Right atrium auricular region (tissue), 2 donors: Measurements from ENCODE around the genes PRR3, DDR1 and MUCL3.

- PRO-cap = no peak
- RAMPAGE, long total RNA, 2 experiments = no peak in any of the 2 experiments
Observed at GRCh38 chr6:30518333-30518865, 29.1 kb downstream of the HLA-E start.

DNA sequence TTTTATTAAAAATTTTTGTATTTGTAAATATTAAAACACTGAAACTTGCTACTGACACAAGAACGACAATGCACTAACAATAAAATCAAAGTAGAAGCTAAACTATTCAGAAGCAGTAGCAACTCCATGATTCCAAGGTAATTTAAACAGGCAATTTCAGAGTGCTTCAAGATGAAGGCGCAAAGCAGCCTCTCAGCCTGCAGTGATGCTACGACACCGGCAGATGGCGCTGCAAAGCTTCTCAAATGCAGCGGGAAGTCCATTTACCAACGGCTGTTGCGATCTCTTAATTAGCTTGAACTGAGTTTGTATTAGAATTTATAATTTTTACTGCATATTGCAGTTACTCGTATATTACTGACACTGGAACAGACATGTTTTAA lies 14.9 kb downstream of the GNL1 start:
- PRO-cap = no peak
- RAMPAGE, long total RNA, 2 experiments = no peak in any of the 2 experiments

GRCh38 chr6:30557164-30558163 lies at the start of gene PRR3:
Gene PRR3, plus strand, starts transcription at chr6:30557295.
- PRO-cap = bidirectional peak, plus-strand start at chr6:30557304, minus-strand start at chr6:30557231
- RAMPAGE, long total RNA, 2 experiments = start-site peak on the plus strand in 2 of 2 experiments, at chr6:30557274-30557339 at its widest, 16 to 19 reads per replicate

DNA sequence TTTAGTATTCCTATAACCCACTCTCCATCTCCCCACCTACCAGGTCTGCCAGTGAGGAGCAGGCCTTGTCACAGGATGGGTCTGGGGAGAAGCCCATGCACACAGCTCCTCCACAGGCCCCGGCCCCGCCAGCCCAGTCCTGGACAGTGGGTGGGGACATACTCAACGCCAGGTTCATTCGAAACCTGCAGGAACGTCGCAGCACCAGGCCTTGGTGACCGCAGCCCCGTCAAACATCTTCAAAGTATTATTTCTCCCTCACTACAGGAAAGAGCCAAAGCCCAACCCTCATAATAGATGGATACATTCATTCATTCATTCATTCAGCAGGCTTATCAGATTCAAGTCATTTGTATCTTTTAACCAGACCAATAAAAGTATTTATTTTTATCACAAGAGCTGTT lies 505 bp upstream of the C6orf136 start:
- PRO-cap = no peak
- RAMPAGE, long total RNA, 2 experiments = no peak in any of the 2 experiments

GRCh38 chr6:30680058-30680724 lies 6.3 kb downstream of the PPP1R18 start:
- PRO-cap = no peak
- RAMPAGE, long total RNA, 2 experiments = no peak in any of the 2 experiments

DNA sequence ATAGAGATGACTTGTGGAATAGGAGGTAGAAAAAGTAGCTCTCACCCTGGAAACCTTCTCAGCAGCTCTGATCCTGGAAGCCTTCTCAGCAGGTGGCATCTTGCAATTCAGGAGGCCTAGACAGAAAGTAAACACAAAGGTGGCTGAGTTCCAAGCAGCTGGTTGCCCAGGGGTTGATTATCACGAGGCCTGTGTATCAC lies 9.8 kb downstream of the MDC1 start:
- PRO-cap = no peak
- RAMPAGE, long total RNA, 2 experiments = no peak in any of the 2 experiments

DNA sequence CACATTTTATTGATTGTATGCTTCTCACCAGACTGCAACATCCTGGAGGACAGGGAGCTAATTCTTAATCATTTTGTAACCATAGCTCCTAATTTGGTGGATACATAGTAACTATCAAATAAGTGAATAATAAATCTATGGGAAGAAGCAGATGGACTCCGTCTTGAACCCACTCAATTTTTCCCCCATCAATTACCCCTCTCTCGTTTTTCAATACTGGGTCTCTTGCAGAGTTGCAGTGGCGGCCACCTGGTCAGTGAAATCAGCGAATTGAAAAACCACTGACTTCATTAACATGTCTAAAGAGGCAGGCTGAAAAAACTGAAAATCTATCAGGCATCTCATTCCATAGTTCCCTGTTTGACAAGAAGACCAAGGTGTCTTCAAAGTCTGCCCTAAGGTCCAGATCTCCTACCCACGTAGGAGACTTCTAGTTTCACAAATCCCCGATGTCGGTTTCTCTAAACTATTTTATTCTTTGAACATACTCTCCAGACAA lies 925 bp upstream of the TUBB start:
- PRO-cap = no peak
- RAMPAGE, long total RNA, 2 experiments = no peak in any of the 2 experiments

GRCh38 chr6:30726328-30727100 lies 6.4 kb downstream of the TUBB start:
- PRO-cap = no peak
- RAMPAGE, long total RNA, 2 experiments = no peak in any of the 2 experiments

DNA sequence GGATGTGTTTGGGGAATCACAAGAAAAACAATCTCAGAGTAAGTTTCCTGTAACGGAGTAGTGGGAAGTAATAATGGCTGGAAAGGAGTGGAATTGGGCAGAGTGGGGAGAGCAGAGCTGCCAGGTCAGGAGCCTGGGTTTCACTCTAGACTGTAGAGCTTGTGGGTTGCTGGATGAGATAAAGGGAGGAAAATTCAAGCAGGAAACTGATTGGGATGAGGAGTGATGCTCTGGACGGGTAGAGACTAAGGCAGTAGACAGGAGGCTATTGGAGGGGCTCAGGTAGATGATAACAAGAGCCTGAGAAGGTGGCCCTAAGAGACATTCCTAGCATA lies 3.1 kb upstream of the IER3 start:
- PRO-cap = no peak
- RAMPAGE, long total RNA, 2 experiments = no peak in any of the 2 experiments

GRCh38 chr6:30764051-30764701 lies 19.8 kb upstream of the IER3 start:
- PRO-cap = bidirectional peak, plus-strand start at chr6:30764446, minus-strand start at chr6:30764349
- RAMPAGE, long total RNA, 2 experiments = no peak in any of the 2 experiments

DNA sequence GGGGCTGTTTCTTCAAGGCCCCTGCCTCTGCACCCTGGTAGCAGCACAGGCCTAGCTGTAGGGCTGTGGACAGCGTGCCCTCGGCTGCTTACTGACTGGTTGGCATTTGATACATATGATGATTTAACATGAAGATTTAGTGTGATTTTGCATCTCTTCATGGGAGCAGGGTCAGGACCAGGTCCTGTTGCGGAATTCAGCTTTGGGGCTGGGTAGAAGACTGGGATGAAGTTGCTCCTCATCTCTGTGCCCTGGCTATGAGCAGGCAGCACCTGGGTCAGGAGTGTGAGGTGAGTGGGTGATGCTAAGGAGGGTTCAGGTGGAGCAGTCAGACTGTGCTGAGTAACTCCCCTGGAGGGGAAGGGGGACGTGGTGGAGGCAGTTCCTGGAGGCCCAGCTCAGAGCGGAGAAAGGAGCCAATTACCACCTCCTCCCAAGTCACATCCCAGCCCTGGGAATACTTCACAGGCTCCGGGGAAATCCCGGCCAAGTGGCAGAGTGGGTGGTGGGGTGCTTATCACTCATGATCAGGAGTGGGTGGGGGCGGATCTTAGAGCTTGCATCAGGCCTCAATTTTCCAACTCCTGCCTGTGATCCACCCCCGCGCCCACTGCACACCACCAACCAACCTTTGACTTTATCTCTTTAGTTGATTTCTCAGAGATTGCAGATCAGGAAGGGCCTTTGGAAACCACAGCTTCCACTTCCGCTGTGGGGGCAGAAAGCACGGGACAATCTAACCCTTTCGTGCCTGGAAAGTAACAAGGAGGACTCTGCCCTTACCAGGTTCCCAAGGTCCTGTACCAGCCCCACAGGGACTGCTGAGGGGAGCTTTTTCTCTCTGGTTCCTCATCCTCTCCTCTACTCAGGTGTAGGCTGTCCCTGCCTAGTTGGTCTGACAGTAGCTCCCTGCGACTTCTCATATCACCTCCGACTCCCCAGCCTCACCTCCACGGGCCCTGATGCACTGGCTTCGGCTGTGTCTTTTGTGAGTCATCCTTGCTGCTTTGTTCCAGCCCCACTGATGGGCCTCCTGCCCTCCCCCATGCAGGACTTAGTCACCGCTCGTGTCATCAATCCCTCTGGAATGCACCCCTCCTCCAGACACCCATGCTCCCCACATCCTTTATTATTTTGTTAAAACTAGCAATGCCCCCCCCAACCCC lies 24.8 kb upstream of the IER3 start:
- PRO-cap = unidirectional peak, minus-strand start at position 988 of the sequence
- RAMPAGE, long total RNA, 2 experiments = no peak in any of the 2 experiments

DNA sequence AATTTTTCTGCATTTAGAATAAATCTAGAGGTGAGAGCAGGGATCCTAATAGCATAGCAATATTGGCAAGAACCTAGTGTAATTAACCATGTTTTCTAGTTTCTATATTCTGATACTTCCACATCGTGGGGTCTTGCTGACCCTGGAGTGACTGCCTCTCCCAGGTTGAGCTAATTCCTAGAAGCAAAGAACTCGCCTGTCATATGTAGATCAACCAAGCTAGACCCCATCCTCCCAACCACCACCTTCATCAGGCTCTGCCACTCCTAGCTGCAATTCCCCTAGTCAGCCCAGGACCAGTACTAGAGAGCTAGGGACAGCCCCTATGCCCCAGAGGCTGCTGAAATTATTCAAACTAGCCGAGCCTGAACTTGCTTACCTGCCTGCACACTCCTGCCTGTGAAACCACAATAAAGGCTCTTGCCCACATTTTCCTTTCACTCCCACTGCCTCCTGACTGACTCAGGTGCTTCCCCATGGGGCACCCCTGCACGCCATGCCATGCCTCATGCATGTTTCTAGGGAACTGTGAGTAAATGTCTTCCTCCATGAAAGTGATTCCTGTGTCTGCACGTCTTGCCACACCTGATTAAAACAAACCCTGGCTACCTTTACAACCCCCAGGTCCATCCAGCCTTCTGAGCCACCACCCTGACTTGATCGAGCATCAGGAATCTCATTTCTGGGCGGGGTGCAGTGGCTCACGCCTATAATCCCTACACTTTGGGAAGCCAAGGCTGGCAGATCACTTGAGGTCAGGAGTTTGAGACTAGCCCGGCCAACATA lies 66.5 kb upstream of the IER3 start:
- PRO-cap = no peak
- RAMPAGE, long total RNA, 2 experiments = no peak in any of the 2 experiments

DNA sequence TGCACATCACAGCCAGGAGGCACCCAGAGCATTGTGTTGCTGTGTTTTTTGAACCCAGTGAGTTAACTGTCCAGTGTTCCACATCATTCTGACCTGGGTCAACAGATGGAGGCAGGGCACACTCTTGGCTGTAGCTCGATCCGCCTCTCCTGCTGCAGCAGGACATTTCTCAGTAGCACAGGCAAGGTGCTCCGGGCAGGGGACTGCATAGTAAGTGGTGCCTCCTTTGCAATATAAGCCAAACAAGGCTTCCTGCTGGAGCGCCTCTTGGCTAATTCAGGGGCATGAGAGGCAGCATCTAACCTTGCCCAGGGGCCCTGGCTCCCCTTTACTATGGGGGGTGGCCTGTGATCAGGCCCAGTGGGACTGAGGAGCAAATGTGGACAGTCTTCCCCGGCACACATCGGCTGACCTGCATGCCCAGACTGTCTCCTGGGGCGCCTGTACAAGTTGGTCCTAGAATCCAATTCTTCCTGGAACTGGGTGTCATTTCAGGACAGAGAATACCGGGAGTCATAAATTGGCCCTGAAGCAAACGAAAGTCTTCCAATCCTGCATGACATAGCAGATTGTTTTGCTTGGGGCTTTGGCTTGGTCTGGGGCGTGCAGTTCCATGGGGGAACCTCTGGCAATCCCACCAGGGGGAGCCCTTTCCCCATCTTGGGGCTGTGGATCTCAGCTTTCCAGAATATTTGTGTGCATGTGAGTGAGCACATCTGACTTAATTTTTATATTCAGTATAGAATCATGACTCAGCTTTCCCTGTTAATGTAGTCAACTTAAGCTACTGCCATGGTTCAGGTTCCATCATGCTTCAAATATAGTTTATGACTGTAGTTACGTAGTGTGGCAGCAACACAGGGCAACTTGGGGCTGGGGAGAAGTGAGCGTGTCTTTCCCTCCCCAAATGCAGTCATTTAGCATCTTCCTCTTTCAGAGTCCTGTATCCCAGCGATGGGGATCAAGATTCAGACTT lies 56.0 kb upstream of the DDR1 start:
- PRO-cap = no peak
- RAMPAGE, long total RNA, 2 experiments = no peak in any of the 2 experiments

DNA sequence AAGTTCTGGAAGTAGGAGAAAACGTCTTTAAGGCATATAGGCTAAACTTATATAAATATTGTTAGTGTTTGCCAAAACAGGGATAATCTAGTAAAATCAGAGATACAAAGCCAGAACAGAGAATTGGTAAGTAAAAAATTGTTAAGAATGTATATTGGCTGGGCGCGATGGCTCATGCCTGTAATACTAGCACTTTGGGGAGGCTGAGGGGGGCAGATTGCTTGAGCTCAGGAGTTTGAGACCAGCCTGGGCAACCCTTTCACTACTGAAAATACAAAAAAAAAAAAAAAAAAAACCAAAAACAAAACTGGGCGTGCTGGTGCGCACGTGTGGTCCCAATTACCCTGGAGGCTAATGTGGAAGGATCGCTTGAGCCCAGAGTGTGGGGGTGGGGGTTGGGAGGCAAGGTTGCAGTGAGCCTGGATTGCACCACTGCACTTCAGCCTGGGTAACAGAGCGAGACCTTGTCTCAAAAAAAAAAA lies 37.1 kb upstream of the DDR1 start:
- PRO-cap = no peak
- RAMPAGE, long total RNA, 2 experiments = no peak in any of the 2 experiments

DNA sequence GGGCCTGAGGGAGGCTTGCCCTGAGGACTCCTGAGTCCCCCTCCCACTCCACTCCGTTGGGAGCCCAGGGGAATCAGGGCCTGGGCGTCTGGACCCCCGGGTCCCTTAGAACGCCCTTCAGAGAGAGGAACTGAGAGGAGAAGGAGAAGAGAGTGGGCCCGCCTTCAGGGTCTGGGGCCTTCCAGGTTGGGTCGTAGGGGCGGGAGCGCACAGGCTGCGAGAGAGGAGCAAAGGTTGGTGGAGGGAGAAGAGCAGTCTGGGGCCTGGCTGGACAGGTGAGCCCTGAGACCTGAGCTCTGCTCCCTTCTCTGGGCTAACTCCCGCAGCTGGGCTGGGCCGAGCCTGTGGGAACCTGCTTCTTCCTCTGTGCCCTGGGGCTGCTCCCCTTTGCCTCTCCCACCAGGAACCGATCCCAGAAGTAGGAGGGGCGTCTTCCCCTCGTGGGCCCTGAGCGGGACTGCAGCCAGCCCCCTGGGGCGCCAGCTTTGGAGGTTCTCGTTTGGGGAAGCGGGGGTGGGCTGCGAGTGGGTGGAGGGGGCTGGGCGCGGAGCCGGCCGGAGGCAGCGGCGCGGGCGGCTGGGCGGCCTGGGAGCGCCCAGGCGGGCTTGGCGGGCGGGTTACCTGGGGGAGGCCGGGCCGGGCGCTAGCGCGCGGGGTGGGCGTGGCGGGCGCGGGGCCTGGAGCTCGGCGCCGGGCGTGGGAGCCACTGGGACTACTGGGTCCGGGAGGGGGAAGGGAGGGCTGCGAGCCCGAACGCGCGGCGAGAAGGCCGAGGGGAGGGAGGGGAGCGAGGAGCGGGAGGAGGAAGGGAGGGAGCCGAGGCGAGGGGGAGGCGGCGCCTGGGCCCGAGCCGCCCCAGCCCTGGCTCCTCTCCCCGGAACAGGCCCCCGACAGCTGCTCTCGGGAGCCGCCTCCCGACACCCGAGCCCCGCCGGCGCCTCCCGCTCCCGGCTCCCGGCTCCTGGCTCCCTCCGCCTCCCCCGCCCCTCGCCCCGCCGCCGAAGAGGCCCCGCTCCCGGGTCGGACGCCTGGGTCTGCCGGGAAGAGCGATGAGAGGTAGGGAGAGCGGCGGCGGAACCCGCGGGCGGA lies at the start of gene DDR1:
Gene DDR1 (plus strand): TSS at position 865 of the 1,089 bp plus-strand sequence.
- PRO-cap = bidirectional peak, plus-strand start at position 715 of the sequence, minus-strand start at position 379 of the sequence; bidirectional peak, plus-strand start at position 906 of the sequence, minus-strand start at position 768 of the sequence
- RAMPAGE, long total RNA, 2 experiments = start-site peak on the plus strand in 2 of 2 experiments, centred at positions 988 to 1,011 of the sequence, 56 to 200 reads per replicate

GRCh38 chr6:30916953-30917337 lies 2.9 kb downstream of the VARS2 start:
- PRO-cap = no peak
- RAMPAGE, long total RNA, 2 experiments = no peak in any of the 2 experiments

- PRO-cap = no peak
- RAMPAGE, long total RNA, 2 experiments = no peak in any of the 2 experiments
Observed at GRCh38 chr6:30940321-30941136, at the start of gene MUCL3. Gene MUCL3, plus strand, starts transcription at chr6:30940973.

- PRO-cap = bidirectional peak, plus-strand start at chr6:30955865, minus-strand start at chr6:30955775
- RAMPAGE, long total RNA, 2 experiments = no peak in any of the 2 experiments
Observed at GRCh38 chr6:30955295-30956272, 14.8 kb downstream of the MUCL3 start.

DNA sequence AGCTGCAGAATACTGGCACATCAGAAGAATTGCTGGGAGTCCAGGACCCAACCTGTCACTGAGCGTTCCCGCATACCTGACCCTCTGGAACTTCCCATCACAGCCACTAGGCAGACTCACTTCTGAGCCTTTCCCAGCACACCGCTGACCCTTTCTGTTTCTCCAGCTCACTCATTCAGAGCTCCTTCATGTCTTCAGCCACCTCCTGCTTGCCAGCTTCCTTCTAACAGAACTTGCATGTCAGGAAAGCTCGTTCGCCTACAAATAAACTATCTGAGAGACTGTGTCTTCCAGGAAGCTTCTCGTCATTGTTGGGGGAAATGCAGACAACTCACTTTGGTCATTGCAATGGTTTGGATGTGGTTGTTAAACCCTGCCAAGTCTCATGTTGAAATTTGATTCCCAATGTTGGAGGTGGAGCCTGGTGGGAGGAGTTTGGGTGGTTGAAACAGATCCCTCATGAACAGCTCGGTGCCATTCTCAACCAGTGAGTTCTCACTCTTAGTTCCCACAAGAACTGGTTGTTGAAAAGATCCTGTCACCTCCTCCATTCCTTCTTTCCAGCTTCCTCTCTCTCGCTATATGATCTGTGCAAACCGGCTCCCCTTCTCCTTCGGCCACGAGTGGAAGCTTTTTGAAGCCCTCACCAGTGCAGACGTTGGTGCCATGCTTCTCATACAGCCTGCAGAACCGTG lies 1.5 kb upstream of the MUC21 start:
- PRO-cap = no peak
- RAMPAGE, long total RNA, 2 experiments = no peak in any of the 2 experiments

DNA sequence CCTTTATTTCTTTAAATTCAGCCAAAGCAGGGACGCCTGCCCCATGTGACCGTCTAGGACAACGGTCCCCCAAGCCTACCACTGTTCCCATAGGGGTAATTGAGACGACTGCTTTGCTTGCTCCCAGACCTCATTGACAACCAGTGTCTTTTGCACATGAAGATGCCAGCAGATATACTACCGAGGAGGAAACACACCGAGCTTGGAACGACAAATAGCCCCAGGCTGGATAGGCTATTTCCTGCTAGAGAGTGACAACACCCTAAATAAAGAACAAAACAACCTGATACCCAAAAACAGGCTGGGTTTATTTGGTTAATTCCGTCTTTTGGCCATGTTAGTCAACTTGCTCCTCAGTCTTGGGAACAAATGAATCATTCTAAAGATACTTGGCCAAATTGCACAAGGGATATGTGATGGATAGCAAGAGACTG lies 11.6 kb upstream of the MUC22 start:
- PRO-cap = no peak
- RAMPAGE, long total RNA, 2 experiments = no peak in any of the 2 experiments